Osteoblast (primary cell): ENCODE results near the gene PRPF38A.

DNA sequence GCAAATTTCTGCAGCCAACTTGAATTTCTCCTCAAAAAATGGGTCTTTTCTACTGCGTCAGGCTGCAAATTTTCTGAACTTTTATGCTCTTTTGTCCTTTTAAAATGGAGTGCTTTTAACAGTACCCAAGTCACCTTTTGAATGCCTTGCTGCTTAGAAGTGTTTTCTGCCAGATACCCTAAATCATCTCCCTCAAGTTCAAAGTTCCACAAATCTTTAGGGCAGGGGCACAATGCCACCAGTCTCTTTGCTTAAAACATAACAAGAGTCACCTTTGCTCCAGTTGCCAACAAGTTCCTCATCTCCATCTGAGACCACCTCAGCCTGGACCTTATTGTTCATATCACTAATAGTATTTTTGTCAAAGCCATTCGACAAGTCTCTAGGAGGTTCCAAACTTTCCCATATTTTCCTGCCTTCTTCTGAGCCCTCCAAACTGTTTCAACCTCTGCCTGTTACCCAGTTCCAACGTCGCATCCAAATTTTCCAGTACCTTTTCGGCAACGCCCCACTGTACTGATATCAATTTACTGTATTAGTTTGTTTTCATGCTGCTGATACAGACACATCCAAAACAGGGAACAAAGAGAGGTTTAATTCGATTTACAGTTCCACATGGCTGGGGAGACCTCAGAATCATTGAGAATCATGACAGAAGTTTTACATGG, 26.8 kb downstream of the FAF1 start:
- CAGE, long polyA plus RNA: no peak
- RRBS: no CpG with 5 or more reads among the region's 7 CpGs

DNA sequence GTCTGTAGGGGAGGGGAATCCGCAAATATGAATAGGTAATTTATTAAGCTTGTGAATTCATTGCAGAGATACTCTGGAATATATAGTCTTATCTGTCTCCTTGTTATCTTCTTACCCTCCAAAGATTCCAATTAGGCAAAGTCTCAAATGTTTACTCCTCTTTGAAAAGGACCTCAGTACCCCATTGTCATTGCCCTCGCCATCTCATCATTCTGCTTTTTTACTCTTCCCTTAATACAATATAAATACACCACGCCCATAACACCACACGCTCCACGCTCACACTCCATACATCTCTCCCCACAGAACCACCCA, 1.0 kb downstream of the FAF1 start:
- CAGE, long polyA plus RNA: no peak
- RRBS: no CpG with 5 or more reads among the region's 5 CpGs

GRCh38 chr1:50970616-50971012, 569 bp downstream of the CDKN2C start:
- CAGE, long polyA plus RNA: no peak
- RRBS: no CpG with 5 or more reads among the region's 8 CpGs

DNA sequence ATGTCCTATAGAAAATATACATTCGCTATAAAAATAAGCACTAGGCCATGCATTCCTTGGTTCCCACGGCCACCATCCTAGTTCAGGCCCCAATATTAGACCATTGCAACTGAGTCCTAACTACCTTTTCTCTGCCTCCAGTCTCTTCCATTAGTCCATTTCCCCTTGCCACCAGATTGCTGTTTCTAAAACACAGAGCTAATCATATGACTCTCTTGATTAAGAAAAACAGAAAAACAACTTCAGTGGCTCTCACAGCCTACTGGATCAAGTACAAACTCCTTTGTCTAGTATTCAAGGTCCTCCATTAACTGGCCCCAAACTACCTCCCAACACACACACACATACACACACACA, 20.4 kb upstream of the RNF11 start:
- CAGE, long polyA plus RNA: no peak
- RRBS: no CpG with 5 or more reads among the region's 2 CpGs

- CAGE, long polyA plus RNA: no peak
- RRBS: no CpG with 5 or more reads among the region's 4 CpGs
Measured at GRCh38 chr1:51405770-51406402, 75.5 kb upstream of the TTC39A start.

DNA sequence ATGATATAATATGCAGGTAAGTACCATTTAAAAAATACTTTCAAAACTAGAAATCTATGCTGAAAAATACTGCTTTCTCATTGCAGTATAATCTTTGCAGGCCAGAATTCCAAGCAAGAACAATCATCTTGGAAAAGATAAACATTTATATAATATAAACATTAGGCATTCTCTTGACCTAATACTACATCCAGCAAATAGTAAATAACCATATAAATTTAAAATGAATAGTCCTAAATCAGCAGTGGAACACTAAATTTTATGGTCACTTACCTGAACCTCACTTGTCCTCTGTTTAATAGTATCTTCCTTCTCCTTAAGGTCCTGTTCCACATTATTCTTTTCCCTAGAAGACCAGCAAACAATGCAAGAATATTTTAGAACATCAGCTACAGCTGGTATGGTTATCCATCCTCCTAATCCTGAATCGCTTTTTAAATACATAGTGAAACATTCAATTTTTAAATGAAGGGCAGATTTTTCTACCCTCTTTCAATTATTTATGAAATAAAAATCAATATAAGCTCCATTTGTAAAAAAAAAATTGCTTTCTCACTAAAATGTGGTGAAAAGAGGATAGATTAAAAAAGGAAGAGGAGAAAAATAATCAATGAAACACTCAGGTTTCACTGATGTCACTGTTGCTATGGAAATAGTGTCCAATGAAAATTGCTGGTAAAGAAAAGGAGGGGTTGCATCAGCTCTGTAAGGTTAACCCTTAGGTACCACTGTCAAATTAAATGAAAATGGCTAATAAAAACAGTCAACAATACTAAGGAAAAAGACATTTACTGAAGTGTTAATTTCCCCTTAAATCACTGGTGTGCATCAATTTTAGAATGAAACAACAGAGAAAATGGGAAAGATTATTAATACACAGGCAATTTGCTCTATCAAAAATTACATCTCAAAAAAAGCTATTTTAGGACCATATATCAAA, 91.4 kb upstream of the TTC39A start:
- CAGE, long polyA plus RNA: no peak
- RRBS: no CpG with 5 or more reads among the region's 1 CpG

- CAGE, long polyA plus RNA: no peak
- RRBS: no CpG with 5 or more reads among the region's 8 CpGs
Measured at GRCh38 chr1:51422453-51422956, 92.1 kb upstream of the TTC39A start.

- CAGE, long polyA plus RNA: no peak
- RRBS: no CpG with 5 or more reads among the region's 2 CpGs
Measured at GRCh38 chr1:51499429-51500087, 19.5 kb downstream of the EPS15 start.

GRCh38 chr1:51517797-51519007, 864 bp downstream of the EPS15 start:
- CAGE, long polyA plus RNA: no peak
- RRBS: 0% methylated on average over 14 of the region's 73 CpGs

GRCh38 chr1:51570340-51570972, 46.4 kb upstream of the OSBPL9 start:
- CAGE, long polyA plus RNA: no peak
- RRBS: no CpG with 5 or more reads among the region's 7 CpGs

GRCh38 chr1:51576804-51577362, 40.0 kb upstream of the OSBPL9 start:
- CAGE, long polyA plus RNA: no peak
- RRBS: no CpG with 5 or more reads among the region's 7 CpGs

GRCh38 chr1:51617222-51618211, 625 bp downstream of the OSBPL9 start:
- CAGE, long polyA plus RNA: no peak
- RRBS: 3% methylated on average over 4 of the region's 42 CpGs

DNA sequence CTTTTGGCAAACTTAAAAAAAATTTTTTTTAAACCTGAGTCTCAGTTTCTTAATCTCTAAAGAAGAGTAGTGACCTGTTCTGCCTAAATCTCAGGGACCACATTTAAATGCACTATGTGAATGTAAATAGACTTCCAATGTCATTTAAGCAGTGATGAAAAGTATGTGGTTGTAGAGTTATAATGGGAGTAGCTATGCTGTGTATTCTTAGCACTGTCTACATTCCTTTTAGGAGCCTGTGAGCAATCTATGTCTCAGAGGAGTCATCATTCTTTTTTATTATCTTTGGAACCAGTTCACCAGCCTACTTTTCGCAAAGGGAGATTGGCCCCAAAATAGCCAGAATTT, 44.1 kb downstream of the OSBPL9 start:
- CAGE, long polyA plus RNA: no peak
- RRBS: no CpG with 5 or more reads among the region's 1 CpG

- CAGE, long polyA plus RNA: no peak
- RRBS: no CpG with 5 or more reads among the region's 7 CpGs
Measured at GRCh38 chr1:51969348-51969823, 21.1 kb downstream of the RAB3B start.

- CAGE, long polyA plus RNA: no peak
- RRBS: no CpG with 5 or more reads among the region's 9 CpGs
Measured at GRCh38 chr1:52019825-52020780, 13.5 kb downstream of the KTI12 start.

GRCh38 chr1:52139842-52140301, 2.0 kb upstream of the ZFYVE9 start:
- CAGE, long polyA plus RNA: no peak
- RRBS: no CpG with 5 or more reads among the region's 3 CpGs

DNA sequence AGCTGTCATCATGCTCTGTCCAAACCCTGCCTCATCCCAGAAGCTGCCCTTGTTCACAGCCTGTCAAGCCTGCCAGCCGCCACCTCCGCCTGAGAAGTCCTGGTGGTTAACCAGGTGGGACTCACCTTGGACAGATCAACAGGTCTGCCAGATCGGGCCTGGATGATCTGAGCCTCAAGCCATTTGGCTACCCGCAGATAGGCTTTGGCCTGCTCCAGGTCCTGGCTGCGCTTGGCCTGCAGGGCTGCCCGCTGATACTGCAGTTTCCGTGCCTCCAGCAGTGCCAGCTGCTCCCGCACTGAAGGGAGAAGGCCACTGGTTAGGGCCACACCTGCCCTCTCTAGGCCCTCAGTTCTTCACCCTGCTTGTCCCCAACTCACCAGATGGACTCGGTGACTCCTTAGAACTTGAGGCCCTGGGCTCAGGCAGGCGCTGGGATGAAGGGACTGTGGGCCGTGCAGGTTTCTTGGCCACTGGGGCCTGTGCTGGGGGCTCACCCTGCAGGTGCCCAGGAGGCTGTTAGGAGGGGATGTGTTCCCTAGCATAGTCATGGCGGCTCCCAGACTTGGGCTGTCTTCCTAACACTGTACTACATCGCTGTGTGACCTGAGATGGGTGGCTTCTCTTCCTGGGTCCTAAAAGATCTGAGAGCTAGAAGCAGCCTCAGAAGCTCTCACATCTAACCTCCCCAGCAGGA, 8.5 kb downstream of the CC2D1B start:
- CAGE, long polyA plus RNA: no peak
- RRBS: no CpG with 5 or more reads among the region's 13 CpGs

DNA sequence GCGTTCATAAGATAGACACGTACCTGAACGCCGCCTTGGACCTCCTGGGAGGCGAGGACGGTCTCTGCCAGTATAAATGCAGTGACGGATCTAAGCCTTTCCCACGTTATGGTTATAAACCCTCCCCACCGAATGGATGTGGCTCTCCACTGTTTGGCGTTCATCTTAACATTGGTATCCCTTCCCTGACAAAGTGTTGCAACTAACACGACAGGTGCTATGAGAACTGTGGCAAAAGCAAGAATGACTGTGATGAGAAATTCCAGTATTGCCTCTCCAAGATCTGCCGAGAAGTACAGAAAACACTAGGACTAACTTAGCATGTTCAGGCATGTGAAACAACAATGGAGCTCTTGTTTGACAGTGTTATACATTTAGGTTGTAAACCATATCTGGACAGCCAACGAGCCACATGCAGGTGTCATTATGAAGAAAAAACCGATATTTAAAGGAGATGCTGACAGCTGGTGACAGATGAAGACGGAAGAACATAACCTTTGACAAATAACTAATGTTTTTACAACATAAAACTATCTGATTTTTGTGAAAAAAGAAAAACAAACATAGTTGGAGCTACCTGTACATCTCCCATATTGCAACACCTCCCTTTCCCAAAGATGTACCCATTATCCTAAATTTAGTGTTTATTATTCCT, 2.9 kb upstream of the CC2D1B start:
- CAGE, long polyA plus RNA: no peak
- RRBS: no CpG with 5 or more reads among the region's 15 CpGs

- CAGE, long polyA plus RNA: no peak
- RRBS: 1% methylated on average over 6 of the region's 55 CpGs
Measured at GRCh38 chr1:52404270-52405385, at the start of gene PRPF38A. Gene PRPF38A (plus strand): TSS chr1:52404602.

- CAGE, long polyA plus RNA: no peak
- RRBS: no CpG with 5 or more reads among the region's 4 CpGs
Measured at GRCh38 chr1:52635312-52635881, 2.4 kb downstream of the SHISAL2A start.